ENCODE measurements around the gene SNRNP27.

DNA sequence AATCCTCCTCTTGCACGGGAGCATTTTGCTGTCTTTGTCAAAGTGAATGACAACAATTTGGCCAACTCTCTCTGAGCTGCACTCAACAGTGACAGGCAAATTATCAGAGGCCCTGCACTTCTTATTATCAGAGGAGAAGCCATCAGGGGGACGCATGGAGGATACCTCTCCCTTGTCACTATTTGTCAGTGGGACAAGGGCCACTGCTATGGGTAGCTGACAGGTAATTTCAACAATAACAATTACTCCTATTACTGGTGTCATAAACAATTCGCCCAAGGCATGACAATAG lies 260.4 kb downstream of the MEIS1 start:
- PRO-cap, result no peak

DNA sequence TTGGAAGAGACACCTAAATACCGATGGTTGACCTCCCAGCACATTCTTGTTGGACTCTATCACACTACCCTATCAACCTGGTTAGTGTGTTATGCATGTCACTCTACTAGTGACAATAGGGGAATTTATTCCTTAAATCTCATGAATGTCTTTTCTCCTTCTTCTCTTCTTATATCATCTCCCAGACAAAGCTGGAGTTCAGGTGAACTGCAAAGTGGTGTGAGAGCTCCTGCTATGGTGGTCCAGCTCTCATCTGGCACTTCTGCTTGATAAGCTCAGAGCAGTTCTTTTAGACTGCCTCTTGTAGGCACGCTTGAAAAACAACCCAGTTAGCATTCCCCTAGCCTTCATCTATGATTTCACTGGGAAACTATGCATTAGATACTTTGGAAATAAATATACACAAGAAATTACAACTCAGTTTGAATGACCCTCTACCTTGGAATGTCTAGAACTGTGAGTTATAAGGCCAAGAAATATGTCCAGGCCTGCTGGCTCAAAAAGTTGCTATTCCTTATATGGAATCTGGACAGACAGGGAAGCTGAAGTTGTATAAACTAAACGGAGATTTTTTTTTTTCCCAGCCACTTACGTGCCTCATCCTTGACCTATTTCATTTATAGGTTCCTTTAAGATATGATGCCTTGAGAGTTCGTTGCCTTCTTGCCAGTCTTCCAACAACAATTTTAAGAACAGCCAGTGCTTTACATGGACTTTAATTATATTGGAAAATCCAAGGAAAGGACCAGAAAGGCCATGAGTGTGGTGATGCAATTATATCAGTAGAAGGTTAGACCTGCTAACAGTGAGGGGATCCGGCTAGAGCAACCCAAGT lies 405.0 kb downstream of the MEIS1 start:
- PRO-cap, result no peak

GRCh38 chr2:67215242-67215650 lies 181.9 kb upstream of the ETAA1 start:
- PRO-cap, result no peak

- PRO-cap, result no peak
These were observed 82.2 kb downstream of the ETAA1 start for GRCh38 chr2:67479336-67479819.

GRCh38 chr2:68247818-68248702 lies 4.3 kb downstream of the PPP3R1 start:
- PRO-cap, result no peak

GRCh38 chr2:68379796-68380236 lies 14.7 kb downstream of the PLEK start:
- PRO-cap, result no peak

GRCh38 chr2:68382497-68382850 lies 17.4 kb downstream of the PLEK start:
- PRO-cap, result no peak

GRCh38 chr2:68383219-68384182 lies 18.4 kb downstream of the PLEK start:
- PRO-cap, result no peak

DNA sequence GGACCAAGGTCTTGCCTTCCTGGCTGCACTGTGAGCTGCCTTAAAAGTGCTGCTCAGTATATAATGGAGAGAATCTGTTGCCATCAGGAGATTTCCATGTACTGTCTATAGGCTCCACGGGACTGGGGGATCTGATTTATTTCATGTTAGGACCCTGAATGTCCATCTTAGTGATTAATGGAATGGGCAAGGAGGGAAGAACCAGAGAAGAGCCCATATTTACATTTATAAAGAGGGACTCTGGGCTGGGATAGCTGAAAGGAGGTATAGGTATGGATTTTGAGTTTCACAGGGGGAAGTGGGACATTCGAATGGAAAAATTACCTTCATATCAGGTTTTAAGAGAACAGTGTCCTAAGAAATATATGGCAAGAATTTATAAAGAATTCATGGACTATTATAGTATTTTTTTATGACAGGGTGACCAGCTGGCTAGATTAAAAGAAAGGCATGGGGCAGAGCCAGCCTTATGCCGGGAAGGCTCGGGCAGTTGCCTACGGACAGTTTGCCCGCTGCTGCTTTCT lies 24.3 kb downstream of the PLEK start:
- PRO-cap, result no peak

GRCh38 chr2:68505602-68506303 lies 38.4 kb downstream of the APLF start:
- PRO-cap, result bidirectional peak, plus-strand start at chr2:68505903, minus-strand start at chr2:68505790

- PRO-cap, result bidirectional peak, plus-strand start at chr2:68774939, minus-strand start at chr2:68774797
These were observed 40.1 kb downstream of the ARHGAP25 start for GRCh38 chr2:68774413-68775406.

DNA sequence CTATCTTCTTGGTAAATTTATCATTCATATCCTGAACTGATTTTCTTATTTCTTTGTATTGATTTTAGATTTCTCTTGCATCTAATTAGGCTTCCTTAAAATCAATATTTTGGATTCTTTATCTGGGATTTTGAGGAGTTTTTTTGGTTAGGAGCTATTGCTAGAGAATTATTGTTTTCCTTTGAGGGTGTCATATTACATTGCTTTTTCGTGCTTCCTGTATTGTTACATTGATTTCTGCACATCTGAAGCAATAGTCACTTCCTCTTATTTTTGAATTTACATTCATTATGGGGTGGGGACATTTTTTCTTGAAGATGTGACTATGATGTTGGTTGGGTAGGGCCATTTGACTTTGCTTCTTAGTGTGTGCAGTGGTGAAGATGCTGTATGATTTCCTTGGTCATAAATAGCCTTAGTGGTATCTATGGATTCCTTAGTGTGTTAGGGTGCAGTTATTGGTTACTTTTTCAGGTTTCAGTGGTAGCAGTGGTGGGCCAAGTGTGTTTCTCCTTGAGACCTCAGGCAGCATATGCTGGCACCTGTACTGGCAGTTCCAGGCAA lies 61.7 kb downstream of the ARHGAP25 start:
- PRO-cap, result no peak

- PRO-cap, result no peak
These were observed 140.0 kb downstream of the ANTXR1 start for GRCh38 chr2:69152936-69153418.

- PRO-cap, result no peak
These were observed 181.7 kb downstream of the GFPT1 start for GRCh38 chr2:69205226-69205752.

GRCh38 chr2:69354152-69354882 lies 32.7 kb downstream of the GFPT1 start:
- PRO-cap, result no peak

DNA sequence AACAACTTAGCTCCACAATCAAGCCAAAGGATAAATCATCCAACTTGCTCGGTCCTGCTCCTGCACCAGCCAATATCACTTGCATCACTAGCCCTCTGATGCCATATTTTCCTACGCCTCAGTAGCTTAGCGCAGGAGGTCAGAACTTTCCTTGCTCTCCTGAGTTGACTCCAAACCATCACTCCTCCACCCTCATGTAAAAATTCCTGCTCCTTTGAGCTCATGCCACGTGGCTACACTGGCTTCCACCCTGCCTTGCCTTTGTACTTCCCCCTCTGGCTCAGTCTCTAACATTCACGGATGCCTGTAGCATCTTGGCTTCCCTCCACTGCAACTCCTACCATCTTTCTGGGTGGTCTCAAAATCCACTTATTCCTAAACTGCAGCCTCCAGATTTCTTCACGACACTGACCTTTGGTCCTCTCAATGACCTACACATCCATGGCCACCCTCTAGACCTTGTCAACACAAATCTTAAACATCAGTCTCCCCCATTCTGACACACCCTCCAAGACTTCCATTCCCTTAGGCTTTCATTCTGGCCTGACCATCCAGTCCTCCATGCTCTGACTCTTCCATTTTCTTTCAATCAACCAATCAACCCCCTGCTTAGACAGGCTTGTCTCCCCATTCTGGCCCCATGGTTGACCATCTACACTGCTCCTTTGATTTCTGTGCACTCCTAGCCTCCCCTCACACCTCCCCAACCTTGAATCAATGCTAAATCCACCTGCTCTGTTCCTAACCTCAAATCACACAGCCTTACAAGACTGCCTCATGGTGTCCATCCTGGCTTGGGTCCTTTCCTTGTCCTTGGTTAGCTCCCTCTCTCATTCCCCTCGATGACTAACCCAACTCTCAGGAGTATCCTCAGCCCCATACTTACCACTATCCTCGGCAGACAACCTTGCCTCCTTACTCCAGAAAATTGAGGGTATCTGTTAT lies 24.9 kb downstream of the AAK1 start:
- PRO-cap, result no peak

- PRO-cap, result no peak
These were observed 1.6 kb upstream of the AAK1 start for GRCh38 chr2:69644972-69645651.

GRCh38 chr2:69740282-69740640 lies 1.7 kb upstream of the ANXA4 start:
- PRO-cap, result no peak

DNA sequence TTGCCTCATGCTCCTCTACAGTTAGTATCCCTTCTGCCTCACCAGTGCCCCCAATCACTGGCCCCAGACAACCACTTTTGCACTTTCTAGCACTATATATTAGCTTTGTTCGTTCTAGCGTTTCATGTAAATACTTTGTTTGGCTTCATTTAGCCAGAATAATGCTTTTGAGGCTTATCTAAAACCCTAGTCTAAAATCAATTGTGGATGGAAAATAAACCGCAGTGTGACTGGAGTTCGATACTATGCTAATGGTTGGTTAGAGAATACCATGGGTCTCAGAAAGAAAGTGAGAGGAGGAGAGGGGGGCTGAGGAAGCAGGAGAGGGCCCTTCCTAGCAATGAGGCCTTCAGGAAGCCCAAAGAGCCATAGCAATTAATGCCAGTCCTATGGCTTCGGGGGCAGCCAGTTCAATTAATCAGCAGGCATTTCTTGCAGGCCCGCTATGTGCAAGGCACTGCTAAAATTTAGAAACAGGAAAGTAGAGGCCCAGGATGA lies 23.6 kb downstream of the ANXA4 start:
- PRO-cap, result no peak

DNA sequence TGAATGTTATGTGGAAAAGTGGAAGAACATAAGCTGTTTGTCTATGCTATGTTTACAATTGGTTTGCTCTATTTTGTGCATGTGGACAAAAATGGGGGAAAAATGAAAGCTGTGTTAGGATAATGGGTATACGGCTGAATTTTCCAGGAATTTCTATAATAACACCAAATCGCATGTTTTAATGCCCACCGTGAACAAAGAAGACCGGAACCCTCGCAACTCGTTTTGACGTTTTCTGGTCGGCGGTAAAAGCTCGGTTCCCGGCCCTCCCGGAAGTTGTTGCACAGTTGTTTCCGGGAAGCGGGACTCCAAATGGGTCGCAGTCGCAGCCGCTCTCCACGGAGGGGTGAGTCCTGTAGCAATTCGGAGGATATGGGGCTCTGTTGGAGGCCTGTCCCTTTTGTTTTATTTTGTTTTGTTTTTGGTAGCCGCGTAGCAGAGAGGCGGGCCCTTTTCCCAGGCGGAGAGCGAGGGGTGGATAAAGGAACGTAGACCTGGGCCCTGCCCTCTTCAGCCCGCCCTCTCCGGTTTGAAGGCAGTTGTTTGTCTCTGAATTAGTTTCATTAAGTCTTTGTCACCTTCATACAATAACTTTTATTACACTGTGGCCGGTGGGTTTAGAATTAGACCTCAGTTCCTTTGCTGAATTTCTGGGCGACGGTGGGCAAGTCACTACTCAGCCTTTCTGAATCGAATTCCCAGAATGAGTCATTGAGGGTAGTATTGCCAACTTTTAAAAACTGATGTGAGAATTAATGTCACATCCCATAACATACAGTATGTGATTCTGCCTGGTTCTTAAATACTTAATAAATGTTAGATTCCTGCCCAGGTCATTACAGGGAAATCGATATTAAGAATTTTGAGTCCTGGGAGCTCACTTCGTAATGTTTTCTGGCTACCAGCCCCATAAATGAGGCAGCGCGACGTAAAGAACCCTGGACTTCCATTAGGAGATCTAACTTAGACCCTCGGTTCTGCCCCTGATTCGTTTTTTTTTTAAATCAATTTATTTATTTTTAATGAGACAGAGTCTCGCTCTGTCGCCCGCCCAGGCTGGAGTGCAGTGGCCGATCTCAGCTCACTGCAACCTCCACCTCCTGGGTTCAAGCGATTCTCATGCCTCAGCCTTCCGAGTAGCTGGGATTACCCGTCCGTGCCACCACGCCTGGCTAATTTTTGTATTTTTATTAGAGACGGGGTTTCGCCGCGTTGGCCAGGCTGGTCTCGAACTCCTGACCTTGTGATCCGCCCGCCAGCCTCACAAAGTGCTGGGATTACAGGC lies at the start of gene SNRNP27:
Gene SNRNP27 (plus strand): TSS at position 284 of the 1,285 bp plus-strand sequence.
- PRO-cap, result bidirectional peak, plus-strand start at position 290 of the sequence, minus-strand start at position 222 of the sequence

All from left lobe of liver (tissue), 1 donor.